ENCODE measurements around the genes MEDAG and PDS5B.

GRCh38 chr13:30905708-30907017 is at the start of gene MEDAG:
Gene MEDAG (plus strand): TSS chr13:30906271.
- PRO-cap, 2 experiments: peak in 2 of 2 experiments; most common plus-strand start chr13:30906271 (in 2); most common minus-strand start chr13:30905887 (in 2)
- RAMPAGE, long total RNA, 5 experiments: no peak in any of the 5 experiments

- PRO-cap, 2 experiments: no peak in any of the 2 experiments
- RAMPAGE, long total RNA, 5 experiments: no peak in any of the 5 experiments
These were observed 78.7 kb upstream of the FRY start for GRCh38 chr13:31952757-31953425.

DNA sequence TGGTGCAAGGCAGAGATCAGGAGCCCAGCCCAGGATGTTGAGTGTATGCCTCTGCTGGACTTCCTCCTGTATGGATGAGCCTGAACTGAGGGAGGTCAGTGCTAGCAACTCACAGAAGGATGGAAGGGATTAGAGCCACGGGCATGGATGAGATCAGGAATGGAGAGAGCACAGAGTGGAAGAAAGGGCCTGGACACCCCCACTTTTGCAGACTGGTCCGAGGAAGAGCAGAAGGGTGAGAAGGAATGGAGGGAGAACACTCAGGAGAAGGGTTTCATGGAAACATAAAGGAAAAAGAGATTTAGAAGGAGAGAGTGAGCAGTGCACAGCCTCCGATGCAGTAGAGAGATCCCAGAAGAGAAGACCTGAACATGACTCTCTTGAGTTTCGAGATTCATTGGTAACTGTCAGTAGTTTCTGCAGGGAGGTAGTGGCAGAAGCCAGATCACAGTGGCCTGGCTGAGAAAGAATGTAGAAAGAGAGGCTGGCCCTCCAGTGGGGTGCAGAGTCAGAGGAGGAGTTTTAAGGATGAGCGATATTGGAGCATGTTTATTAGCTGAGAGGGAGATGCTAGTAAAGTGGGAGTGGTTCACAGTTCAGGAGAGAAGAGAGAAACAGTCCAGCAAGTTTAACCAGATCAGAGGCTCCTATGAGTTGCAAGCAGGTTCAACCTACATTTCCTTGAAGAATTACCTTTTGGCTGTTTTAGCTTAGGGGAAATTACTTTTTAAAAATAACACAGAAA is 109.0 kb downstream of the ZAR1L start:
- PRO-cap, 2 experiments: no peak in any of the 2 experiments
- RAMPAGE, long total RNA, 5 experiments: no peak in any of the 5 experiments

DNA sequence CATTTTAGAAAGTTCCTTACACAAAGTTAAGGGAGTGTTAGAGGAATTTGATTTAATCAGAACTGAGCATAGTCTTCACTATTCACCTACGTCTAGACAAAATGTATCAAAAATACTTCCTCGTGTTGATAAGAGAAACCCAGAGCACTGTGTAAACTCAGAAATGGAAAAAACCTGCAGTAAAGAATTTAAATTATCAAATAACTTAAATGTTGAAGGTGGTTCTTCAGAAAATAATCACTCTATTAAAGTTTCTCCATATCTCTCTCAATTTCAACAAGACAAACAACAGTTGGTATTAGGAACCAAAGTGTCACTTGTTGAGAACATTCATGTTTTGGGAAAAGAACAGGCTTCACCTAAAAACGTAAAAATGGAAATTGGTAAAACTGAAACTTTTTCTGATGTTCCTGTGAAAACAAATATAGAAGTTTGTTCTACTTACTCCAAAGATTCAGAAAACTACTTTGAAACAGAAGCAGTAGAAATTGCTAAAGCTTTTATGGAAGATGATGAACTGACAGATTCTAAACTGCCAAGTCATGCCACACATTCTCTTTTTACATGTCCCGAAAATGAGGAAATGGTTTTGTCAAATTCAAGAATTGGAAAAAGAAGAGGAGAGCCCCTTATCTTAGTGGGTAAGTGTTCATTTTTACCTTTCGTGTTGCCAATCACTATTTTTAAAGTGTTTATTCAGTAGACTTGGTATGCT is 25.4 kb downstream of the BRCA2 start:
- PRO-cap, 2 experiments: no peak in any of the 2 experiments
- RAMPAGE, long total RNA, 5 experiments: no peak in any of the 5 experiments

GRCh38 chr13:32531898-32532431 is 6.6 kb downstream of the N4BP2L2 start:
- PRO-cap, 2 experiments: no peak in any of the 2 experiments
- RAMPAGE, long total RNA, 5 experiments: no peak in any of the 5 experiments

DNA sequence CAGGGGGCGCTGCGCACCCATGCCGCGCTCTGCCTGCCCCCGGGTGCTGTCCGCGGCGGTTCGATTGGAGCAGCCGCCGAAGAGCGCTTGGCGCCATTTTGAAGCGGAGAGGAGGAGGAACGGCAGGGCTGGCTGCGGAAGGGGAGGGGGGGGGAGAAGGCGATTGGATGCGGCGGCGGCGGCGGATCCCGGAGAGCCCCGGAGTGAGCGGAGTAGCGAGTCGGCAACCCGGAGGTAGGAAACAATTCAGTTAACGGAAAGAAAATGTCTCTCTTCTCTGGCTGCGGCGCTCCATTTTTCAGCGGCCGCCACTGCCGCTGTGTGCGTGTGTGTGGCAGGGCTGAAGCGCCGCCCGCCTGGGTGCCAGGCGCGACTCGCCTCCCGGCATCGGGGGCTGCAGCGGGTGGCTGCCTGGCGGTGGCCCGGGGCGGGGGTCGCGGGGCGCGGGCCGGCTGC is at the start of gene PDS5B:
PDS5B (plus strand) TSS at position 93 of the 456 bp plus-strand sequence.
- PRO-cap, 2 experiments: peak in 2 of 2 experiments; most common plus-strand start position 96 of the sequence (in 2)
- RAMPAGE, long total RNA, 5 experiments: start-site peak on the plus strand in 1 of 5 experiments, centred at position 119 of the sequence, 138 reads per replicate

- PRO-cap, 2 experiments: no peak in any of the 2 experiments
- RAMPAGE, long total RNA, 5 experiments: no peak in any of the 5 experiments
These were observed 86.0 kb downstream of the PDS5B start for GRCh38 chr13:32672220-32672783.

- PRO-cap, 2 experiments: no peak in any of the 2 experiments
- RAMPAGE, long total RNA, 5 experiments: no peak in any of the 5 experiments
These were observed 46.5 kb upstream of the KL start for GRCh38 chr13:32969769-32970163.

- PRO-cap, 2 experiments: no peak in any of the 2 experiments
- RAMPAGE, long total RNA, 5 experiments: no peak in any of the 5 experiments
These were observed 320 bp upstream of the KL start for GRCh38 chr13:33015837-33016369.

DNA sequence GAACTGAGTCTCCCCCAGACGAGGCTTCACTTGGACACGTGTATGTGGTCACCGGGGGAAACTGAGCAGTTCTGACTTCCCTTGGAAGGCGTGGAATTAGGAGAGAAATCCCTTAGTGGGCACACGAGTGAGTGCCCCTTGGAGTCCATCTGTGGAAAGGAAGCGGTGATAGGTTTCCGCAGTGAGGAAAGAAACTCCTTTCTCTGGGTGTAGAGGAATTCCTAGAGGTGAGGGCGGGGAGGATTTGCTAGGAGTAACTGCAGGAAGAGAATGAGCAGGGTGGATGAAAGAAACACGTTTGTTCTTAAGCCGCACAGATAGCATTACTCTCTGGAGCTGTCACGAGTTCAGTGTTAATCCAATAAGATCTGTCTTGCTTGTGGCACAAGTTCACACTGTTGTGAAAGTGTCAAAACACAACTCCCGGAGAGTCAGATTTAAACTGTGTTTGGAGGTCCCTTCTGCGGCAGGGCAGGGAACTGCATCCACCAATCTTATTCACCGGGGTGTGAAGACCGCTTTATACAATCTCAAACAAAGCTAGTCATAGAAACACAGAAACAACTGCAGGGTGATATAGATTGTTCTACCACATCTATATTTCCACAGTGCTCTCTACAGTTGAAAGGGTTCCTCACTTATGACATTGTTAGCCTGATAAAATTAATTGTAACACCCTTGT is 1.3 kb downstream of the KL start:
- PRO-cap, 2 experiments: peak in 1 of 2 experiments; most common plus-strand start position 440 of the sequence (in 1); most common minus-strand start position 272 of the sequence (in 1)
- RAMPAGE, long total RNA, 5 experiments: no peak in any of the 5 experiments

DNA sequence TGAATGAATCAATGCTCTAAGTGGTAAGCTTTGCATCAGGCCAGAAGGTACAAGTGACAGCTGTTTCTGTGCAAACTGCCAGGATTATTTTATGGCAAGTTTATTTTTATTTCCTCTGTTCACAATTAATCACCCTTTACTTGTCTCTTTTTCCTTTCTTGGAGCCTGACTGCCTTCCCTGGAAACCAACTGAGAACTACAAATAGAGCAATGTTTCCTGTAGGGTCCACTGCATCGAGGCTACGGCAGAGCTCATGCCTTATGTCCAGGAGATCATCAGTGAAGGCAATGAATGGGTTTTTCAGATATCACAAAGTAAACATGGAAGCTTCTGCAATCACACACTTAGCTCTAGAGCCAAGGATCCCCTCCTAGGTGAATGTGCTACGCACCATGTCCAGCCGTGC is 110.8 kb downstream of the KL start:
- PRO-cap, 2 experiments: no peak in any of the 2 experiments
- RAMPAGE, long total RNA, 5 experiments: no peak in any of the 5 experiments

DNA sequence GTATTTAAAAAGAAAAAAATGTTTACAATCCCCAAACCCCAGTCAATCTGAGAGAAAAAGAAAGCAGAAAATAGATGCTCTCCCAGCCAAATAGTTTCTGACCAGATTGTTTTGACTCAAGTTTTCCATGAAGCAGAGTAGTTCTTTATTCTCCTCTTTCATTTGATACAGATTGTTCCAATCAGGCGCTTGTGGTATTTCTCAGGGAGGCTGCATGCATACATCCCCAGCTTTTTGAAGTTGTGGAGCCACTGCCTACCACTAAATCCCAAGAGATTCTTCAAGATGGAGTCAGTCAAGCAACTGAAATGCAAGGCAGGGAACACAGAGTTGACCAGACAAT is 110.5 kb downstream of the STARD13 start:
- PRO-cap, 2 experiments: peak in 1 of 2 experiments; most common plus-strand start position 192 of the sequence (in 1)
- RAMPAGE, long total RNA, 5 experiments: no peak in any of the 5 experiments

DNA sequence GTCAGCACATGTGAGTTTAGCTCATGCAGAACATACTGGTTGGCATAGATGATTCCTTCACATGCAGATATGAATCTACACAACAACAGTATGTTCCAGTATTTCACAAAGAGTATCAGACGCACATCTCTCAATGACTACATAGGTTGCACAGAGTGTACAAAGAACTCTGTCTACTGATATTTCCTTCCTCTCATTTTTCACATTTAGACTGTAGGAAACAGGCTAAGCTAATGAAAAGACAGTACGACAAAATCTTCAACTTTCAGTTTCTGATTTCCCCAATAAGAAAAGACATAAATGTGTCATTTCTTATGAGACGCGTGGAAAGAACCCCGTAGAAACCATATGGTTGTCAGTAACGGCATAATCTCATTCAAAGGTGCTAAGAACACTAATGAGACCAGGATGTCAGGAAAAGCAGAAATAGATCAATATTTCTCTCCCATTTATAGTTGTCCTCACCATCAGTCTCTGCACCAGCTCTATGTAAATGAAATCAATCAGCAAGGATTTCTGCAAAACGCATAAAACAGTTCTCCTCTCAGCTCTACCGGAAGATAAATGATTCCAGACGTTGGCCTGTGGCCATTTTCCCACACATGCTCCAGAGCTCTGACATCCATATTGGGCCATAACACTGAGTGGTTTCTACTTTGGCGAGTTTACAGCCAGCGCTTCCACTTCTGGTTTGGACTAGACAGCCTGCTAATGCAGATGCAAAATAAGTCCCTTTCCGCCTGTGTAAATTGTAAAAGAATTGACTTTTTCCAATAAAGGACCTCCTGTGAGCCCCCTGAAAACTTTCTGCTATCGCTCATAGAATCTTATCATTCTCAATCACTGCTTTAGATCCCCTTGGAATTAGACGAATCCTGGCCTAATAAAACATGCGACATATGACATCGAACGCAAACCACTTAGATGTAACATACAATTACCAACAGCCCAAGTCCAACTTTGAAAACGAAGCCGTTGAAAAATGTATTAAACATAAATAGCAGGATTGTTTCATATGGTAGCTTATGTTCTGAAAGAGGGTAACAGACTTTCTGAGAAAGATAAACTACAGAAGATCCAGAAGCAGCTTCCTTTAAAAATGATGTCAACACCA is 81.0 kb downstream of the STARD13 start:
- PRO-cap, 2 experiments: peak in 2 of 2 experiments; most common plus-strand start position 662 of the sequence (in 2); most common minus-strand start position 555 of the sequence (in 1)
- RAMPAGE, long total RNA, 5 experiments: no peak in any of the 5 experiments

DNA sequence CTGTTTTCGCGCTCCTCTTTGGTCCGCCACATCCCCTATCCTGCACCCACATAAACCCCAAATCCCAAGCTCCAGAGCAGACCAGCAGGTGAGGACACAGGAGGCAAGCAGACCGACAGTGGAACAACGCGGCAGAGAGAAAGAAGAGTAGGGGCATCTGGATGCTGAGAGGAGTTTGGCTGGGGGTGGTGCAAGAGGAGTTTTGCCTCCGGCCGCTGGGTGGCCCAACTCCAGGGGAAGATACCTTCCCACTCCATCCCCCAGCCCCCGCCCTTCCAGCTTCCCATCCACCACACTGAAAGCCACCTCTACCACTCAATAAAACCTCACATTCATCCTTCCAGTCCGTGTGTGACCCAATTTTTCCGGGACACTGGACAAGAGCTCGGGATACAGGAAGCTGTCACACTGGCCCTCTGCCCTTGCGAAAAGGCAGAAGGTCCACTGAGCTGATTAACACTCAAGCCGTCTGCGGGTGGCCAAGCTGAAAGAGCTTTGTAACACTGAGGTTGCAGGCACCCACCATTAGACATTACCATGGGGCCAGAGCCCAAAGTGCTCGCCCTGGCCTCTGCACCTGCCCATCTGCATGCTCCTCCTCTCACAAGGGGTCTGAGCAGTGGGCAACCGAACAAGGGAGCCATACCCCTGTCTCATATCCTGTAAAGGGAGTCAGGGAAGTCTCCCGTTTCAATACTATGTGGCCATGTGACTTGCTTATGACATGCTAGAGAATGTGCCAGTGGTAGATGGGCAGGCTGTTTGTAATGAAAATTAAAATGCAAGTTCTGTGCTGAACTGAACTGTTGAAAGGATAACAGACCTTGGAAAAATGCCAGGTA is 205.0 kb upstream of the STARD13 start:
- PRO-cap, 2 experiments: peak in 1 of 2 experiments; most common minus-strand start position 662 of the sequence (in 1)
- RAMPAGE, long total RNA, 5 experiments: no peak in any of the 5 experiments

- PRO-cap, 2 experiments: peak in 2 of 2 experiments; most common plus-strand start chr13:33543028 (in 2); most common minus-strand start chr13:33542312 (in 1)
- RAMPAGE, long total RNA, 5 experiments: start-site peak on the plus strand in 1 of 5 experiments, at chr13:33542559-33542566 at its widest, 6 reads per replicate
These were observed 256.7 kb upstream of the STARD13 start for GRCh38 chr13:33541875-33543118.

DNA sequence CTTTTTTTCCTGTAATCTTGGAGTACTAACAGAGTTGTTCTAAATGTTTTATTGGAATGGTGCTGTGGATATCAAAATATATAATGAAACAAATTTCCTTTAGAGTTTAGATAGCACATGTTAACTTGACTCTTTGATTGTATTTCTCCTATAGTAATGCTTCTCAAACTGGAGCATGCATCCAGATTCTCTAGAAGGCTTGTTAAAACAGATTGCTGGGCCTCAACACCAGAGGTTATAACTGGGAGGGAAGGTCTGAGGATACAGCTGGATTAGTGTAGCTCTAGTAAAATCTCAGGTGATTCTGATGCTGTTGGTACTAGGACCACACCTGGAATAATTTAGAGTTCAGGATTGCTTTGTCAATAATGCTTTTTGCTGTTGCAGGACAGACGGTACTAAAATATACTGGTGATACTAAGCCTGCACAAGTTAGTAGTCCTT is 258.0 kb upstream of the STARD13 start:
- PRO-cap, 2 experiments: no peak in any of the 2 experiments
- RAMPAGE, long total RNA, 5 experiments: no peak in any of the 5 experiments

DNA sequence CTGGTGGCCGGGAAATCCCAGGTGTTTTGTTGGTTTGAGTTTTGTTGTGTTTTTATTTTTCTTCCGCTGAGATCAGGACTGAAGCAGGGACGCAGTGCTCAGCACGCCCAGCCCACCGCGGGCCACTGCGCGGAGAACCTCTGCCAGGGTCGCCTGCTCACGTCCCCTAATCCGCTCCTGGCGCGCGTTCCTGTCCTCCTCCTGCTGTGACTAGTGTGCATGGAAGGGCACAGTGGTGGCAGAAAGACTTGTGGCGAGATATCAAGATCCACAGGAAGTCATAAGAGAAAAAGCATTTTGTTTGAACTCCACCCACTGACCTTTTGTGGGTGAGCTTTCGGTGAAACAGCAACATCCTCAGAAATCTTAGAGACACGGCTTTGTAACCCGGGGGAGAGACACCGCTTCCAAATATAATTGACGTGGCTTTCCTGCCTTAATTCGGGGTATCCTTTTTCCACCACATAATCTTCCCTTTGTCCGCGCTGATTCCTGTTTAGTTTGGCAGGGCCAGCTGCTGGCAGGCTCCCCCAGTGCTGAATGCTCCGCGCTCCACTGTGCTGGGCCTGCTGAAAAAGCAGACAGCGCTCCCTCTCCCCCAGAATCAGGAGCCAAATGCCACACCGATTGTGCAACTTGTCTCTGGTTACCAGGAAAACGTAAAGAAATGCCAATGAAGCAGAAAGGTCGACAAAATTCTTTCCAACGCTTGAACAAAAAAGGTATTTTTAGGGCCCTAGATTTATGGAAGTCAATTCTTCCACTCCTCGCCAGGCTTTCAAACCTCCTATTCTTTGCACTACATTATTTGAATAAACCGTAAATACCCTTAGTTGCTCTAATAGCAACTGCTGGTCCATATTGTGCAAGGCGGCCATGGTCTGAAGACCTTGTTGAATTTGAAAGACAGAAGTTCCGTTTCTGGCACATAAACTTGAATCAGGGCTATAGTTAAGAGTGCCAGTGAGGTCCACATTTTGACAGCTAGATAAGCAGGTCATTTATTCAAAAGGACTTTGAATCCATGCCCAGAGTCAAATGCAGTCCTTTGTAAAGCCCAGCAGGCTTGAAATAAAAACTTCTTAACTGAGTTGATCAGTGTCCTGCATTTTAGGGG is 206.9 kb upstream of the RFC3 start:
- PRO-cap, 2 experiments: peak in 1 of 2 experiments; most common plus-strand start position 360 of the sequence (in 1); most common minus-strand start position 212 of the sequence (in 1)
- RAMPAGE, long total RNA, 5 experiments: no peak in any of the 5 experiments

- PRO-cap, 2 experiments: no peak in any of the 2 experiments
- RAMPAGE, long total RNA, 5 experiments: no peak in any of the 5 experiments
These were observed 24.2 kb upstream of the RFC3 start for GRCh38 chr13:33793652-33794154.

- PRO-cap, 2 experiments: peak in 1 of 2 experiments; most common minus-strand start chr13:33832966 (in 1)
- RAMPAGE, long total RNA, 5 experiments: no peak in any of the 5 experiments
These were observed 14.9 kb downstream of the RFC3 start for GRCh38 chr13:33832710-33833446.

- PRO-cap, 2 experiments: peak in 2 of 2 experiments; most common plus-strand start chr13:34748244 (in 2); most common minus-strand start chr13:34748187 (in 1)
- RAMPAGE, long total RNA, 5 experiments: no peak in any of the 5 experiments
These were observed 194.1 kb upstream of the NBEA start for GRCh38 chr13:34747898-34748421.